ENCODE data around the gene HSPA4.

DNA sequence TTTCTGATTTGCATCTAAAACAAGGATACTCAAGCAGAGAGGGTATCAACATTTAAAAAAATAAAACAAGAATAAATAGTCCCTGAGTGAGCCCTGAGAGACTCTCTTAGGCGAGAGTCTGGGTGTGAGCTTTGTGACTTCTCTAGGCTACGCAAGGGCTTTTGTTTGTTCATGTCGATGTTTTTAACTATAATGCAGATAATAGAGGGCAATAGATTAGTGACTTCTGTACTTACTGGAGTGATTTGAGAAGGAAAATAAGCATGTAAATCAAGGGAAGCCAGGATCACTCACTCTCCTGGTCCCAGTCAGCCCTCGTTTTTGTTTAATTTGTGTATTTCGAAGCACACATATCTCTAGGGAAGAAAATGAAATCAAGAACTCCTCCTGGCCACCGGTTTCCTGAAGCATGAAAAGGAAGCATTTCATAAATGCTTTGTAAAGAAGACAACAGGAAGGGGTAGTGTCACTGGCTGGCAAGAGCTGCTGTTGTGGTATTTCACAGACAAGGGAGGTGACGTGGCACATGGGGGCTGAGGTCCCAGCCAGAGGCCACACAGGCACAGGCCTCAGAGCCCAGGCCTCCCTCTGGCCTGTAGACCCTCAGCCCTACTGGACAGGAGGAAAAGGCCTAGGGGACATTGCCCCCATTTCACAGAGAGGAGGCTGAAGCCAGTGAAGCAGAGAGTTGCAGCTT is 34.2 kb downstream of the IRF1 start:
- RRBS: no CpG with 5 or more reads among the region's 7 CpGs

DNA sequence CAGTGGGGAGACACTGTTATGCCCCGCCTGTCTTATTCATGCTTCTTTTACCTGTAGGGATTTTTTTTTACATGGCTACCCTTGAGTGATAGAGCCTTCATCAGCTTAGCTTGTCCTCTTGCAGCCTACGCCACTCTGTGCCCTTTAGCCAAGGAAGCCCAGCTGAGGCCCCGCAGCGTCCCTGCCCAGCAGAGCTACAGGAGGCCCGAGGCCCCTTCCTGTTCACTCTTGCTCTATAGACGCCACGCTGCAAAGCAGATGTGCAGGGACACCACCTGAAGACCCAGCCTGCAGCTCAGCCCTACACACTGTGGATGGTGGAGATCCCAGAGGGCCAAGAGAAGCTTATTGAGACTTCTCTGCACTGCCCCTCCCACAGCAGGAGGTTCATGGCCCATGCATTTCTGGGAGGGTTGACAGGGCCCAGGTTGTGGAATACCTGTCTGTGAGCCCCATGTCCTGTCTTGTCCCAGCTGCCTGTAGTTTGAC is 33.6 kb downstream of the IRF1 start:
- RRBS: no CpG with 5 or more reads among the region's 7 CpGs

DNA sequence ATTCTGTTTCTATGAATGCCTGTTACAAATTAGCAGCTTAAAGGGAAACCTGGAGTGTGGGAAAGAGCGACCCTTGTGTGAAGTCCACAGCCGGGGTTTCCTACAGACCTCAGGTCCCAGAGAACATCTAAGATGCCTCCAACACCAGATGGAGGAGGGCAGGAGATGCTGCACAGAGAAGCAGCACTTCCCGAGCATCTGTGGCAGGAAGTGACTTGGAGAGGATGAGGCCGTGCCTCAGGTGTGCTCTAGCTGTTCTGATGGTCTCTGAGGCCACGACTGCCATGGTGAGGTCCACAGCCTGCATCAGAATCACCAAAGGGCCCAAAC is 26.7 kb downstream of the IRF1 start:
- RRBS: no CpG with 5 or more reads among the region's 5 CpGs

DNA sequence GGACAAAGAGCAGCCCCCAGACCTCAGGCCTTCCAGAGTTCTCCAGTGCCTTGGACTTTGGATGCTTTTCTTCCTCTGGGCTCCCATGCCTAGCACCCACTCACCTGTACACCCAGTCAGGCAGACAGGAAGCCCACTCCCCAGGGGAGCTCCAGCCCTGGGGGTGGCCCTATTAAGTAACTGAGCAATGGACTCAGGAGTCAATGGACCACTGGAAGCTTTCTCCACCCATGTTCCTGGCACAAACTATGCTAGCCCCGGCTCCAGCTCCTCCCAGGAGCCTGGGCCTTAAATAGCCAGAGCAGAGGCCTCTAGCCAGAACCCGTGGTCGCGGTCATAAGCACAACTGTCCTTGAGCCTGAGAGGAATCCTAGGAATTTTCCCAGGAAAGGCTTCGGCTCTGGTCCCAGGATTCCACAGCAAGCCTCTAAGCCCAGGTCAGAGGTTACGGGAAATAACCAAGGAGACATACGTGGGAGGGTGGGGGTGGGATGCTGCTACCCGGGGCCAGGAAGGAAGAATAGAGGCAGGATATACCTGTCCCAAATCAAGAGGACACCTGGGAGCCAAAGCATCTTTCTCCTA is 5.5 kb downstream of the SEPTIN8 start:
- RRBS: no CpG with 5 or more reads among the region's 8 CpGs

- RRBS: 10% methylated on average over 5 of the region's 36 CpGs
These were observed 640 bp upstream of the SEPTIN8 start for GRCh38 chr5:132777600-132778158.

GRCh38 chr5:132906813-132907991 is 33.7 kb downstream of the LEAP2 start:
- RRBS: no CpG with 5 or more reads among the region's 4 CpGs

GRCh38 chr5:132955046-132955640 is 8.3 kb downstream of the AFF4 start:
- RRBS: no CpG with 5 or more reads among the region's 9 CpGs

DNA sequence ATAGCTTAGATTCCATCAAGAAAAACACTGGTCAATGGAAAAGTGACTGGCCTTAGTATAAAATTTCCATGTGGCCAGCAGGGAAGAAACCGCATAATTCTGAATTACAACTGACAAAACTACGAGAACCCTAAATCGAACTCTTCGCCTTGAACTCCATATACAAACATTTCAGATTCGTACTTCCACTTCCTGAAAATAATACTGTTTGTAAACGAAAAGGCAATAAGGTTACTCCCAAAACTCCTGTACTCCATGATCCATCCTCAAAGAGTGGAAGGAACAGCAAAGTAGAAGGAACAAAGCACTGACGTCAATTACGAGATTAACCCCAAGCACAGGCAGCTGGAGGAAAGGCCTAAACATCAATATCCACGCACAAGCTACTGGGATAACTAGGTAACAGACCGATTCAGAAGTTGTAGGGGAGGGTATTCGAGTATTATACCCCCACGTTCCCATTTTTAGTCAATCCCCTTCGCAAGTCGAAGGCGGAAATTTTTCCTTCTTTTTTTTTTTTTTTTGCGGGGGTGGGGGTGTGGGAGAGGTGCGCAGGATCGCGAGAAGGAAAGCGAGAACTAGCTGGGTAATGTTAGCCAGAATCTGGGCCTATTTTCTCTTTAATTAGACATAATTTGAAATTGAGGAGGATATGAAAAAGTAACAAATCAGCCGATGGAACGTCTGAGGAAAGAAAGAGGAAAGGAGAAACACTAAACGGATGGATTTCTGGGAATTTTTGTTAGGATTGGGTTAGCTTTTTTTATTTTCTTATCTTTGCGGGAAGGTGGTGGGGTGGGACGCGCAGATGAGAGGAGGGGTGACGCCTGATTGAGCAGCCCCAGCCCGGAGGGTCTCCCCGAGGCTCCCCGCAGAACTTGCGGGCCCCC is 892 bp downstream of the AFF4 start:
- RRBS: 1% methylated on average over 4 of the region's 31 CpGs

- RRBS: 1% methylated on average over 36 of the region's 90 CpGs
These were observed at the start of gene HSPA4 for GRCh38 chr5:133051524-133052534. Gene HSPA4, plus strand, starts transcription at chr5:133052013.

DNA sequence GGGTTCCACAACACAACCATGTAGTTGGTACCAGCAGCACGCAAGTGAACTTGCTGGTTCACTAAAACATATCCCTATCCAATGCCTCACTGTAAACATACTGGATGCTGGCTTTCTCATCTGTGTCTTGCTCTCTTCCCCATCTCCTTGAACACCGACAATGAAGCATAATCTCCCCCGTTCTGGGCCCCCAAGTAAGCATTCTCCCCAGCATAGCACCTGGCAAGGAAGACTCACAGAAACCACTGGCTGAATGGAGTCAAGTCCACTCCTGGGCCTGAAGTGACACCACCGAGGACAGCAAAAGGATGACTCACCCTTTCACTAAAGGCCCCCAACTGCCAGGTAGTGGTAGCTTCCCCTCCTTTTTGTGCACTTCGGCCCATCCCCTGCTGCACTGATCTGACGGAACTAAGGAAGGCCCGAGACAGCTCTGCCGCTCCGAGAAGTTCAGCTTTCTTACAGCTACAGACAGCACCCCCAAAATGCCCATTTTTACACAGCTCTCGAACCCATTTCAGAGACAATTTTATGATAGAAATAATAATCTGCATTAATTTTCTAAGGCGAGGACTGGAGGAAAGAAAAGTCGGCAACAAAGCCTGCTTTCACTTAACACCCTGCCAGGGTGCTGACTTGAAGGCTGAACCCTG is 9.4 kb downstream of the VDAC1 start:
- RRBS: no CpG with 5 or more reads among the region's 12 CpGs

DNA sequence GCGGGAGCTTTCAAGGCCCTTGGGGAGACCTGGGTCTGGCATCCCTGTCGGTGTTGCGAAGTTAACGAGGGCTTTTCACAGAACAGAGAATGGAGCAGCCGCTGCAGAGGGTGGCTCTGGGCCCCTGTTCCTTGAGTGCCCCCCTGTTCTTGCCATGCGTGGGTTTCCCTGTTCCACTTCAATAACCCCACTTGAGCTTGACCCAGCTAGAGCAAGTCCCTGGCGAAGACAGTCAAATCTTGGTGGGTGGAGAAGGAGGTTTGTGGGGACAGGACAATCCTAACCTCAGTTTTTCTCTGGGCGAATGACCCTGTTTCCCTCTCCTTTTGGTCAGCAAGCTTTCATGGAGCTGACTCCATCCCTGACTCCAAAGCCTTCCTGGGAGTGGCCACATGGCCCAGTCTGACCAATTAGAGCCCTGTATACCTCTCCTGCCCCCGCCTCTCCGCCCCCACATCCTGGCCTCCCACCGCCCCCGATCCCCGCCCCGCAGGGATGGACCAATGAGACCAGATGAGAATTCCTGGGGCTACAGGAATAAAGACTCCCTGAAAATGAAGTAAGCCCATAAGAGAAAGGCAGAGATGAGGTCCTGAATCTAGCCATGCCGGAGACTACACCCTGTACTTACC is 3.0 kb upstream of the VDAC1 start:
- RRBS: no CpG with 5 or more reads among the region's 15 CpGs

DNA sequence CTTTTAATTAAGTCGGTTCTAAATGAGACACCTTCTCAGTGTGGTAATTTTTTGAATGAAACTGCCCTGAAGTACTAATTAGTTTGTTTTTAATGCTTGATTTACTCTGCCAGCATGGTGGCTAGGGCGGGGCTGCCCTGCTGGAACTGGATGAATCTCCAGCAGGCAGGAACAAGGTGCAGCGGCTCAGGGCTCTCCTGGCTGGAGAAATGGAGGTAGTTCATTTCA is 49.3 kb upstream of the VDAC1 start:
- RRBS: no CpG with 5 or more reads among the region's 3 CpGs

DNA sequence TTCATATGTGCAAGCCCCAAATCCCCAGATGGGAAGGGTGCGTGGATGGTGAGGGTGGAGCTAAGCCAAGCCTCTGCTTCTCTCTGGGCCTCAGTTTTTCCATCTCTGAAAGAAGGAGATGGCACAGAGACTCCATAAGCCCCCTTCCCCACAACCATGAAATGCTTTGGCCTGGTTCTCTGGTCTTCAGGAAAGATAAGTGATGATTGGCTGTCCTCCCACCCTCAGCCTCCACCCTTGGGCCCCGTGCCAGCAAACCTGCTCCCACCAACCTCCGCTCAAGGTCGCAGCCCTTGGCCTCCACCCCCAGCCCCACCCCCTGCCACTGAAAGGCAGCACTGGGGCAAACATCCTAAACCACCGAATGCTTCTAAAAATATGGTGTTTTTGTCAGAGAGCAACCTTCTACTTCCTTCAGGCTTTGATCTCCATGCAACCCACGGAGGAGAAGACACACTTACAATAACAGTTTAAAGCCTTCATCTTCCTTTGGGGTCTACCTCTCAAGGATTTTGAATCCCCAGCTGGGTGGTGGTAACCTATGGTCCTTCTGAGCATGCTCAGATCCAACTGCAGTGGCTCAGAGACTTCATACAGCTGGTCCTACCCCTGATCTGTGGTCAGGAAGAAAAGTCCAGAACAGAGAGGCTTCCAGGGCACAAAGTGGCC is 24.0 kb upstream of the TCF7 start:
- RRBS: no CpG with 5 or more reads among the region's 6 CpGs

- RRBS: no CpG with 5 or more reads among the region's 16 CpGs
These were observed 28.2 kb downstream of the TCF7 start for GRCh38 chr5:134142454-134143382.

DNA sequence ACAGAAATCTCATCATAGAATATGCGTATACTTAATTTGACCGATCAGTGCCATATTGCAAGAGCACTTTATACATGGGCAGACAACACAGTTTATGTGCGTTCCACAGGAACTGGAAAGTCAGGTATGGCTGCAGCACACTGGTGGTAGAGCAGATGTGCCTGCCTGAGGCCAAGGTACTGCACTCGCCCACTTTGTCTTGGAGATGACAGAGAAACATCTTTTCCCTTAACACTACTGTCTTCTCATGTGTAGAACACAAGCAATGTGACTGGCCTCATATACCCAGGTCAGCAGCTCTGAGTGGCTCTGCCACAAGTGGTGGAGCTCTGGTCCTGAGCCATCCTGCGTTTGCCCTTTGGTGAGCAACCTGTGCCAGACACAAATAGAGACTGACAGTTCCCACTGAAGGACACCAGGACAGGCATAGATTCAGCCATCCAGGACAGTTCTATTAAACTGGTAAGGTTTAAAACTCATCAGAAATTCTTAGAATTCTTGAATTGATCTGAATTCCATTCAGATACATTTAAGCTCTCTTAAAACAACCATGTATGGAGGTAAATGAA is 21.0 kb upstream of the PPP2CA start:
- RRBS: no CpG with 5 or more reads among the region's 5 CpGs

DNA sequence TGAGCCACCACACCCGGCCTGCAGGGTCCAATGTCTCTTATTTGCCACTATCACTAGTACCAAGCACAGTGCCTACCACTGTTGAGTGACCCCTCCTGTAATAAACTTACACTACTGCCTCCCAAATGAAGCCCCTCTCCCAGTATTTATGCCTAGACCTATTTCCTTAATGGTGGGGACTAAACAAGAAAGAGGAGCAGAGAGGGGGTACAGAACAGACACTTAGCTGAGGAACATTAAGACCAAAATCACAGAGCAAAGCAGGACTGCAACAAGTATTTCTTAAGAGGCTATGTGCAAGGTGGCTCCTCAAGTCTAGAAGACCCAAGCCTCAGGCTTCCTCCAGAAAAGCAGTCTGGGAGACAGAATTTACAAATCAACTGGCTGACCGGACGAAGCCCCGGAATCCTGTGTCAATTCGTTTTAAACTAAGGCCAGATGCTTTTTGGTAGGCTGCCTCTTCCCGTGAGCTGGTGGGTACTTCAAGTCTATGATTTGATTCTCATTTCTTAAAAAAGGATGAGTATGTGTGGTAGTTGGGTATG is 10.2 kb downstream of the CDKN2AIPNL start:
- RRBS: no CpG with 5 or more reads among the region's 6 CpGs

- RRBS: no CpG with 5 or more reads among the region's 7 CpGs
These were observed 16.2 kb upstream of the JADE2 start for GRCh38 chr5:134509207-134509806.

DNA sequence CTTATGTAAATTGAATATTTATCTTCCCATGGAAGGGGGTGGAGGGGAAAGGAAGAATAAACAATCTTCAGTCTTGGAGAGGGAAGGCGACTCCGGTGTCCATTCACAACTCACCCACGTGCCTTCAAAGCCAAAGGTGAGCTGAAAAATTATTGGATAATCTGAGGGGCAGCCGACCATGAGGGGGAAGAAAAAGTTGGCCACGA is 1.7 kb upstream of the JADE2 start:
- RRBS: no CpG with 5 or more reads among the region's 5 CpGs

GRCh38 chr5:134541780-134542127 is 16.3 kb downstream of the JADE2 start:
- RRBS: no CpG with 5 or more reads among the region's 4 CpGs

DNA sequence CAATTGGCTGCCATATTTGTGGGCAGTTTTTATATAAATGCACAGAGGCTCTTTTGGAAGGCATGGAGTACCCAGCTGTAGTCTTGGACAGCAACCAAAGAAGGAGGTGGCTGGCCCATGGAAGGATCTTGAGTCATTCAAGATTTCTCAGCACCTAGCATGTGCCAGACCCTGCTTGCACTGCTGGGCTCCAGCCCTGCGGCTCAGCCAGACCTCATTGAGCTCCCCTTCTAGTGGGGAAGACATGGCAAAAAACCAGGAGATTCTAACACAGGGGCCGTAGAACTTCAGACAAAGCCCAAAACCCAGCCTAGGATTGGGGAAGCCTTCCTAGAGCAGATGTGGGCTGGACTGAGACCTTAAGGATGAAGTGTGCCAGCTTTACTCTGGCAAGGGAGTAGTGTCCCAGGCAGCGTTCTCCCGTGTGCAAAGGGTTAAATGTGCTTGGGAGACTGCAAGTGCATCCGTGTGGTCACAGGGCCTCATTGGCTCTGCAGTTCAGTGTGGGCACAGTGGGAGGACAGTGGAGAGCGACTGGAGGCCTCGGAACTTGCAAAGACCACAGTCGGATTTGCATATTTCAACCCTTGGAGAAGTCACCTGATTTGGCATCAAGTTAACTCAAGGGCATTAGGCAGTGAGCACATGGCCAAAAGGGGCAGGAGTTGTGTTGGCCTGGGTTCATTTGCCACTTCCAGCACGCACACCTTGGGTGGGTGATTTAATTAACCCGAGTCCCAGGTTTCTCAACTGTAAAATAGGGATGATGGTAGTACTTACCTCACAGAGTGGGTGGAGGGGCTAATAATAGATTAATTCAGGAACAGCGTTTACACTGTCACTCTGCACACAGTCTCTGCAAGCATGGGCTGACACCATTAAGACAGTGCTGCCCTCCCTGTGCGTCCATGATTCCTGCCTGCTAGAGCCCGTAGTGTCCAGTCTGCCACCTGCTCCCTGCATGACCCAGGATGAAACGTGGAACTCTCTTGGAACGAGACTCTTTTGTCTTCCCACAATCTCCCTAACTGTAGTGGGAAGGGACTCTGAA is 22.5 kb downstream of the JADE2 start:
- RRBS: no CpG with 5 or more reads among the region's 15 CpGs

All from HTR-8/SVneo (cell line).